AG10803 (cell line): Measurements from ENCODE around the gene TMEM120B.

GRCh38 chr12:121238640-121239654 lies 29.0 kb downstream of the P2RX4 start:
- RRBS, result no CpG with 5 or more reads among the region's 8 CpGs

- RRBS, result no CpG with 5 or more reads among the region's 13 CpGs
These were observed 11.7 kb downstream of the CAMKK2 start for GRCh38 chr12:121284608-121285319.

GRCh38 chr12:121400240-121401403 lies 704 bp downstream of the RNF34 start:
- RRBS, result 2% methylated on average over 9 of the region's 56 CpGs

- RRBS, result no CpG with 5 or more reads among the region's 12 CpGs
These were observed 45.2 kb downstream of the RNF34 start for GRCh38 chr12:121444995-121445628.

GRCh38 chr12:121451837-121452240 lies 51.9 kb downstream of the RNF34 start:
- RRBS, result no CpG with 5 or more reads among the region's 4 CpGs

DNA sequence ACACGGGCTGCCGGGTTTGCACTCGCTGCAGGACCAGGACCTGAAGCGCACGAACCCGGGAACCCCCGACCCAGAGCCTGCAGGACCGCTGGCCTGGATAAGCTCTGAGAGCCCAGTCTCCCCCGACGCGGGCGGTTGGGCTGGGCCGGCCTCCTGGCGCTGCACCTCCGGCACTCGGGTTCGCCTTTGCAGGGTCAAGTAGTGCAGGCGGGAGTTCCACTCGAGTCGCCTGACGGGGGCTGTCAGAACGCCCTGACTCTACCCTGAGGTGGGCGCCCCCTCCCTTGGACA lies 67.8 kb downstream of the RNF34 start:
- RRBS, result 2% methylated on average over 11 of the region's 23 CpGs

DNA sequence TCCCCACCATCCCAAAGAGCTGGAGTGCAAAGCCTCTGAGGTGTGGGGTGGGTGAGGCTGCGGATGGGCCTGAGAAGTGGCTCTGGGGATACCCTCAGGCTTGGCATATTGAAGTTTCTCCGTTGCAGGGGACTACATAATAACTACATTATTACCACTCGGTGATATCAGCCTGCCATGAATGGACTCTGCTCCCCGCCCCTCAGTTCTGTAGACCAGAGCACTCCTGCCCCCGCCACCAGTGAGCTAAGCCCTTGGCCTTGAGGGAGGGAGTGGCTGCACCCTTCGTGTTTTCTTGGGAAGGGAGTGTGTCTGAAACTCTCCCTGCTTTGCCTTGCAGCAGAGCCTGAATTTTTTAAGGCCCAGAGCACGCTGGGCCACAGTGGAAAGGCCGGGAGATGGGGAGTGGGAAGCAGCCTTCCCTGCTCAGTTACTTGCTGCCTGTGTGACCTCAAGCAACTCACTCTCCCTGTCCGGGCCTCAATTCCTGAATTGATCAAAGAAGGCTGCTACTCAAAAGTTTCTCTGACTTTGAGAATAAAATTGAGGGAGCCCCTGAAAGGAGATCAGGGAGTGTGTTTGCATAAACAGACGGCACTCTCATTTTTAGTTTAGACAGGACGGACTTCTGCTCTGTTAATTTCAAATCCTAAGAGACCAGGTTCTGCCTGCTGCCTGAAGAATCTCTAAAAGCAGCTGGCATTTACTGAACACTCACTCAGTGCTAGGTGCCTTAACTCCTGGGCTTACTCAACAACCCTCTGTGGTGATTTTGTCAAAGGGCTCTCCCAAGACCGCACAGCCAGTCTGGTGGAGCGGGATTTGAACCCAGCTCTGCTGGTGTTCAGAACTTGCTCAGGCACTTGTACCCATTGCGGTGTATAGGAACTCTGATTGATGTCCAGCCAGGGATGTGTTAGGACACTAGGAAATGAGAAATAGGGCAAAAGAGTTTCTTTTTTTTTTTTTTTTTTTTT lies 41.2 kb downstream of the MORN3 start:
- RRBS, result 66% methylated on average over 2 of the region's 14 CpGs

GRCh38 chr12:121712567-121713029 lies at the start of gene TMEM120B:
Gene TMEM120B (plus strand): TSS chr12:121712752.
- RRBS, result under 1% methylated on average over 27 of the region's 57 CpGs

DNA sequence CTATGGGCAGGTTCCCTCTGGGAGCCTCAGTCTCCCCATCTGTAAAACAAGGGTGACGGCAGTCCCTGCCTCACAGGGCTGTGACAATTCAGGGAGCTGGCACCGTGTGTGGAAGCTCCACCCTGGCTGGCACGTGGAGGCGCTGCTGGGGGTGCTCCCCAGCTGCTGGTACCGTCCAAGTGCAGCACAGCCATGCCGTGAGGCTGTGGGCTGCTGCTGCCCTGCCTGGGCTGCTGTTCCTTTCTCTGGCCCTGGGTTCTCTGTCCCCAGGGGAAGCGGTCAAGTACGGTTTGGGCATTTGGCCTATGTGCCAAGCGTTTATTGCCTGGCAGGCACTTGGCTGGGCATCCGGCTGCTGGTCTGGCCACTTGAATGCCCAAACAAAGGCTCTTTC lies 39.7 kb downstream of the RHOF start:
- RRBS, result no CpG with 5 or more reads among the region's 10 CpGs

- RRBS, result 89% methylated on average over 7 of the region's 14 CpGs
These were observed 14.0 kb downstream of the RHOF start for GRCh38 chr12:121779479-121779876.

GRCh38 chr12:121785000-121785440 lies 8.5 kb downstream of the RHOF start:
- RRBS, result no CpG with 5 or more reads among the region's 11 CpGs

DNA sequence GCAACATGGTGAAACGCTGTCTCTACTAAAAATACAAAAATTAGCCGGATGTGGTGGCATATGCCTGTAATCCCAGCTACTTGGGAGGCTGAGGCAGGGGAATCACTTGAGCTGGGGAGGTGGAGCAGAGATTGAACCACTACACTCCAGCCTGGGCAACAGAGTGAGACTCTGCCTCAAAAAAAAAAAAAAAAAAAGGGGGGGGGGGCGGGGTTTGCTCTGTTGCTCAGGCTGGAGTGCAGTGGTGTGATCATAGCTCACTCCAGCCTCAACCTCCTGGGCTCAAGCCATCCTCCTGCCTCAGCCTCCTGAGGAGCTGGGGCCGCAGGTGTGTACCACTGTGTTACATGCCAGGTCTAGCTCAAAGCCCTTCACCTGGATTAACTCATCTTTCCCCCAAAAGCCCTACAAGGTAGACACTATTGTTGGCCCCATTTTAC lies 5.8 kb downstream of the RHOF start:
- RRBS, result no CpG with 5 or more reads among the region's 4 CpGs

- RRBS, result no CpG with 5 or more reads among the region's 7 CpGs
These were observed 5.0 kb upstream of the SETD1B start for GRCh38 chr12:121798903-121799208.

GRCh38 chr12:121876190-121876790 lies 12.3 kb upstream of the PSMD9 start:
- RRBS, result no CpG with 5 or more reads among the region's 13 CpGs

DNA sequence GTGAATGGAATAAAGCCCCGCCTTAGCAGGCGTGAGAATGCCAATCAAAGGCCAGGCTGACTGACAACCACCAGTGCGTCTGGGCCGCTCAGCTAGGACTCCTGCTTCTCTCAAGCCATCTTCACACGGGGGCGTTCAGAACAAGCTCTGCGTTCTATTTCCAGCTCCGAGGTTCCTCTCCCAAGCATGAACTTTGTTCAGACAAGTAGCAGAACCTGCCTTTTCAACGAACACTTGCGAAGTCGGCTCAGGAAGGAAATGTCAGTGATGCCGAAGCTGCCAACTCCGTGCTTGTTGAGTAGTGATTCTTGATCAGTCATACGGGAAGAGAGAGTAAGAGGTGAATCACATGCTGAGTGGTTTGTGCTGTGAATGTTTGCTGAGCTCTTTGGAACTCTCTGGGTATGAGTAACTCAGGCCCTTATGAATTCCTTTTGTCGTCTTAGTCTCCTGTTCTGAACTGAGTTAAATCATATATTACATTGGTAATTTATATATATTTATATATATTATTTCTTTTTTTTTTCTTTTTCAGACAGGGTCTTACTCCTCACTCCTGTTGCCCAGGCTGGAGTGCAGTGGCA lies 29.5 kb upstream of the BCL7A start:
- RRBS, result no CpG with 5 or more reads among the region's 15 CpGs

- RRBS, result no CpG with 5 or more reads among the region's 5 CpGs
These were observed 13.0 kb upstream of the BCL7A start for GRCh38 chr12:122008757-122009078.

DNA sequence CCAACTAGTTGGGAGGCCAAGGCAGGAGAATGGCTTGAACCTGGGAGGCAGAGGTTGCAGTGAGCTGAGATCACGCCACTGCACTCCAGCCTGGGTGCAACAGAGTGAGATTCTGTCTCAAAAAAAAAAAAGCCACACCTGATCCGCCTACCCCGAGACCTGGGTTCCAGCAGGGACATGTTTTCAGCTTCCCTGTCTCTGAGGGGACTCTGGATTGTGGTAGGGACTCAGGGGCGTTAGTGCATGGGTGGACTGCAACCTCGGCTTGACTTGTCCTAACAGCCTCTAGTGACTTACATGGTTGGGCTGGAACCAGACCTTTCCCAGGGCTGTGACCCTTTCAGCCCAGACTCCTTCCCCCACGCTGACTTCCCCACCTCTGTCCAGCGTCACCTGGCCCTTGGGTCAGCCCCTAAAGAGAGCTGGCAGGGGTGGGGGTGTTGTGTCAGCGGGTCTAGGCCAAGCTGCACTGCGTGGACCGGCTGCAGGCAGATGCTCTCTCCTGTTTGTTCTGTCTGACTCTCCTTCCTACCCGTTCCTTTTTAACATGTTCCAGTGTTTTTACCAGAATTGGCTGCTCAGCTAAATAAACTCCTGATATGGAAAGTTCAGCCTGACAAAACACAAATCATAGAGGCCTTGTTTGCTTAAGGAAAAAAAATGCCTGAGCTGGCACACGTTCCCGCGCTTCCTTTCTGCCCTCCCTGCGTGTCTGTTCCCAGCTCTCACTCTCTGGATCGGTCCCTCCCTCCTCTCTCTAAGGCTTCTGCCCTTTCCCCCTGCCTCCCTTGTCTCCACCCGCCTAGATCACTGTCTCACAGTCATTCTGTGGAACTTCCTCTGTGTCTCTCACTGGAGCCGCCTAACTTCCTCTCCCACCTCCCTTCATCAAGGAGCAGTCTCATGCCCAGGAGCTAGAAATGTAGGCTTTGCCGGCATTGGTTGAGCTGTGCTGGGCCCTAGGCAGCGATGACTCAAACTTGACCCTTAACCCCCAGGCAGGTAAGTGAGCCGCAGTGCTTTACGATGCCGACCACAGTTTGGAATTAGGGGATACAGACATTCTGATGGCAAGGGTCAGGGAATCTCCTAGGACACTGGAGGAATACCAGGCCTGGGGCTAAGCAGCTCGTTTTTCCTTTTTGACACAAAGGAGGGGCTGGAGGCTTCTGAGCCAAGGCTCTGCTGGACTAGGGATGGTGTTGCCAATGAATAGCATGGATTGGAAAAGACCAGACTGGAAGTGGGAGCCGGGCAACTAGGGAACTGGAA lies 15.6 kb upstream of the MLXIP start:
- RRBS, result no CpG with 5 or more reads among the region's 25 CpGs

GRCh38 chr12:122072057-122072887 lies 6.3 kb upstream of the MLXIP start:
- RRBS, result no CpG with 5 or more reads among the region's 10 CpGs

DNA sequence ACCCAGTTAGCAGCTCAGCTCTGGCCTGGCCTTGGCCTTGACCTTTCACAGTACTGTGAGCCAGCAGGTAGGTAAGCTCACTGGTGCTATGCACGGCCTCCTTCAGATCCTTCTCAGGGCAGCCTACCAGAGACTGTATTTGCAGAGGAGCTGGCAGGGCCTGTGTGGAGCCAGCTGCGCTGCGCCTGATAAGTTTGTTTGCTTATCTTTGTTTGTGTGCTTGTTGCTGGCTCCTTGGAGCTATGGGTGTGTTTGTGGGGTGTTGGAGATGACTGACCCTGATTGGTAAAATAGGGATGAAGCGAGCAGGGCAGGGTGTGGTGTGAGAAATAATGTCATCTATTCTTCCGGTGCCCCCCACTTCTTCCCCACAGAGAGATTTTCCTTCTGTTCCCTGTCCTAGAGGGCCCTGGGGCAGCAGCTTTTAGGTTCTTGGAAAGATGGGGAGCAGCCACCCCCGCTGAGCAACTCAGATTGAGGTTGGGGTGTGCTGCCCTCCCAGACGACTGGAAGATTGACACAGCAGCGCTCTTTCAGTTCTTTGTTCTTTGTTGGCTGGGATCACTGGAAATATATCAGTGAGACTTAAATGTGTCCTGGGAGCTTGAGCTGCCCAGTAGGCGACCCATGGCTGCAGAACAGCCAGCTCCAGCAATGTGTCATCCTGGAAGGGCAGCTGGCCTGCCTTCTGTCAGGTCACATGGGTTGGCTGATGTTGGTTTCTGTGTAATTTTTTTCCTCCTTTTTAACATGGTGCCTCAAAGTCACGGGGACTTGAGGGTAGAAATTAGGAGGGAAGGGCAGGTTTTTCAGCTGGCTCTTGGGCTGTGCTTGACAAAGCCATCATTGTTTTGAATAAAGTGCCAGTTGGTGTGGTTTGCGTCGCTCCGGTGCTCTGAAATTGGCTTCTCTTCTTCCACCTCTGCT lies 19.6 kb downstream of the MLXIP start:
- RRBS, result no CpG with 5 or more reads among the region's 13 CpGs

DNA sequence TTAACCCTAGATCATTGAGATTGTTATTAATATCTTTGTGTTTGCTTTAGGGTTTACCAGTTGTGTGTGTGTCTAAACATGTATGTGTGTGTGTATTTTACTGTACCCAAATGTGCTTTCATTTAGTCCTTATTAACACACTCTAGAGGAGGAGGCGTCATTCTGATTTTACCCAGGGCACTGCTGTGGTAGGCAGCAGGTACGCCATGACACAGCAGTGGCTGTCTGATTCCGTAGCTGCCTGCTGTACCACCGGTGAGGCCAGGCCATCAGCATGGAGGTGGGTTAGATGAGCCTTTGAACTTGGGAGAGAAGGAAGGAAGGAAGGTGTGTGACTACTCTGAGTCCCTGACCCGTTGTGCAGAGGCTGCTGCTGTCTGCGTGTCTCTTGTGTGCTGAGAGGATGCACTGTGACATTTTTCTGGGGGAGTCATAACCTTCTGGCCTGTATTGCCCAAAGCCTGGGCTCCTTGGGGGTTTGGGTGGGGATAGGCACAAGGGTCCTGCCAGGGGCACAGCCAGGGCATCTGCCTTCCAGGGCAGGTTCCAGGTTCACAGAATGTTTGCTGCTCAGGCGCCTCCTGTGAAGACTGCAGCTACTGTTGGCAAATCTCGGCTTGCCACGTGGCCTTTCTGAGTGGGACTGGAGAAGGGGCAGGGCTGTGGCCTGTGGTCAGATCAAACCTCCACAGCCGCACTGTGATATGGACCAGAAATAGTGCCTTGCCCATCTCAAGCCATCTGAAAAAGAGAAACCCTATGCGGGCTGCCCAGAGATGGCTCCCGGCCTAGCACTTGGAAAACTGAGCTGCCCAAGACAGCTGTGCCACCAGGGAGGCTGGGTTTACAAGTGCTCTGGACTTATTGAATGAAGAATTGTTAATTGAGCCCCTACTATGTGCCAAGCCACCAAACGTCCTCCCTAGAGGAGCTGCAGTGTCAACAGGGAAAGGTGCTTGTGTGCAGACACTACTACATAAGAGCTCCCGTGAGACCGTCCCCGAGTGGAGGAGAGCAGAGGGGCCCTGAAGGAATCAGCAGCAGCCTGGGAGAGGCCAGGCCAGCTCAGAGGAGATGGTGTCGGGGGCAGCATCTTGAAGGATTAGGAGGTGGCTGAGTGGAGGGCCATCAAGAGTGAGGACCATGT lies 47.2 kb downstream of the MLXIP start:
- RRBS, result no CpG with 5 or more reads among the region's 17 CpGs